Measurements from ENCODE around the genes ZNF892 and STARD7.

DNA sequence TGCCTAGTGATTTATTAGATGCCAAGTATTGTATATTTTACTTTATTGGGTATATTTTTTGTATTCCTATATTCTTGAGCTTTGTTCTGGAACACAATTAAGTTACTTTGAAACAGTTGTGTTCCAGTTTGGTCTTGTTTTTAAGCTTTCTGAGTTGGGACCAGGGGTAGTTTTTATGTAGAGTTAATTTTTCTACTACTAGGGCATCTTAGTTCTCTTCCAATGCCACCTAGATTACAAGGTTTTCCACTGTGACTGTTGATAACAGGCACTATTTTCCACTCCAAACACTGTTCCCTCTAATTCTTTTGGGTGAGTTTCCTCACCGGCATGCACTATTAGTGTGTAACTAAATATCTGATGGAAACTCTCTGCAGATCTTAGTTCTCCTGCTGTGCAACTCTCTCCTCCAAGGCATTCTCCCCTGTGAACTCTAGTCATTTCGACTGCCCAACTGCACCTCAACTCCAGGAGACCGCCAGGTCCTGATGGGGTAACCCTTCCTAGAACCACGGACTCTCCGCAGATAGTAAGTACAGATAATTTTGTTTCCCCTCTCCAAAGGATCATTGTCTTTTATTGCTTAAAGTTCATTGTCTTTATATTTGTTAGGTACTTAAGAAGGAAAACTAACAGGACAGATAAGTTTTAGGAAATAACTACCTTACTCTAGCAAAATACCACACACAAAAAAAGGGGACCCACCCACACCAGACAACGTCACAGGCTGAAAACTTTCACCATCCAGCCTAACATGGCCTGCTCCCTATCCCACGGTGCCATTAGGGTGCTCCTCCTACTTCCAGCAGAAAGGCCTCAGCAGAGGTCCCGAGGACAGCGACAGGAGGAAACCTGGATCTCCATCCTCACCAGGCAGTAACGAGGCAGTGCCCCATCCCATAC lies 36.5 kb downstream of the MRPS5 start:
- PRO-cap, result no peak

DNA sequence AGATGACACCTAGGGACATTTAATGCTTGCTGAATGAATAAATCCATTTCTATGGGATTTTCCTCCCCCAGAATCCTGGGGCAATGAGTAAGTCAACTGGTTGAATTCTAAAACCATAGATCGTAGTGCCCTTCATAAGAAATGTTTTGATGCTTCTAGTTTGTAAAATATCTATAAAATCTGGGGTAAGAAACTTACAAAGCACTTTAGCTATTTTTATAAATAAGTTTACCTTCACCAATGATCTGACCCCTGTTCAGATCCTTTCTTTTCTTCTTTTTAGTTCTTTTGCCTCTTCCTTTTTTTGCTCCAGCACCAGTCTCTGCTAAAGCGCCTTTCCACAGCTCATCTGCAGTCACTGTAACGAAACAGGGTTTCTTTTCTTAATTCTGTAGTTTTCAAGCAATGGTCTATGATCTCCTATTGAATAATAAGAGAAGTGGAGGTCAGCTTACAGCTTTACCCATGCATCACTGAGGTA lies 11.9 kb downstream of the MRPS5 start:
- PRO-cap, result no peak

- PRO-cap, result bidirectional peak, plus-strand start at chr2:95207599, minus-strand start at chr2:95207378; bidirectional peak, plus-strand start at chr2:95207724, minus-strand start at chr2:95207850
Observed at GRCh38 chr2:95206904-95208301, at the start of gene ZNF892. Gene ZNF892 (plus strand): TSS chr2:95207521.

DNA sequence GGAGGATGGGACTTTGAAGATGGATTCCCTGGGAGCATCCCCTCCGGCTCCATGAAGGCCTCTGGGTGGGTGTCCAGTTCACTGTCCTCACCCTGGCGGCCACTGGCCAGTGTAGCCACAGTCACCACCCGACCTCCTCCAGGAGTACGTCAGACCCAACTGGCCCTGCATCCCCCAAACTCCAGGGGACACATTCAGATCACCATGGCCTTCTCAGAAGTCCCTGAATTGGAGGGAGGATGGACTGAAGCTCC lies 23.3 kb downstream of the KCNIP3 start:
- PRO-cap, result no peak

- PRO-cap, result no peak
Observed at GRCh38 chr2:95434377-95435091, 32.0 kb downstream of the FAHD2A start.

- PRO-cap, result no peak
Observed at GRCh38 chr2:95695446-95696278, 103.9 kb downstream of the TRIM43 start.

GRCh38 chr2:95817593-95818096 lies 174.0 kb downstream of the ANKRD36C start:
- PRO-cap, result no peak

- PRO-cap, result no peak
Observed at GRCh38 chr2:96091543-96091831, 24.9 kb downstream of the ADRA2B start.

- PRO-cap, result no peak
Observed at GRCh38 chr2:96121452-96121651, 5.0 kb upstream of the ADRA2B start.

GRCh38 chr2:96207734-96208891 lies at the start of gene STARD7:
Gene STARD7 (minus strand): TSS chr2:96208827.
- PRO-cap, result bidirectional peak, plus-strand start at chr2:96208216, minus-strand start at chr2:96208276; bidirectional peak, plus-strand start at chr2:96208407, minus-strand start at chr2:96208358; bidirectional peak, plus-strand start at chr2:96208607, minus-strand start at chr2:96208612; bidirectional peak, plus-strand start at chr2:96209015, minus-strand start at chr2:96208827

- PRO-cap, result no peak
Observed at GRCh38 chr2:96244680-96245462, 20.9 kb downstream of the TMEM127 start.

DNA sequence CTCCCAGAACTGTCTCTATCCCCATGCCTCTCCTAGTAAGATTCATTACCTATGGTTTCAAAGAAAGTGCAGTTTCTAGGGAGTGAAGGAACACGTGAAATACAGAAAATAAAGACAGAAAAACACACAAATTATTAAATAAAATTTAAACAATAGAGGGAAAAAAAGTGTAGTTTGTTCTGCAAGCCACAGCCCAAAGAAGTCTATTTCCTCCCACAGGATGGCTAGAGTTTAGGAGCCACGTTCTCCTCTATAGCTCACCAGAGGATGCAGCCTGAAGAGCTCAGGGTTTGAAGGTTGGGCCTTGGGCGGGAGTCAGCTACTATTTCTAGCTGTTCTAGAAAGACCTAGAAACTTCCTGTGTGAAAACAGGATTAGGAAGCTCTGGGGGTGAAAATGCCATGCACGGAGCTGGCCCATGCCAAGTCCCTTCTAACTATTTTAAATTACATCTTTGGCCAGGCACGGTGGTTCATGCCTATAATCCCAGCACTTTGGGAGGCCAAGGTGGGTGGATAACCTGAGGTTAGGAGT lies 14.9 kb downstream of the TMEM127 start:
- PRO-cap, result no peak

- PRO-cap, result no peak
Observed at GRCh38 chr2:96258550-96259185, 7.1 kb downstream of the TMEM127 start.

DNA sequence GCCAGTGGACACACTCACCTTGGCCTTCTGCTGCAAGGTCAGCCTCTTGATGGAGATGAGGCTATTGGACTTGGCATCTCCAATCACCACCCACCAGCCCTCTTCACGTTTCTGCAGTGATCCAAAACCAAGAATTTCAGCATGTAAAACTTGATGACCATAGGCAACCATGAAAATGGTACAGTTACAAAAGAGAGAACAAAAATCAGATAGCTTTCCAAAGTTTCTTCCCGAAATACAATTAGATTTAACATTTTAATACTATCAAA lies 9.1 kb downstream of the CIAO1 start:
- PRO-cap, result no peak

DNA sequence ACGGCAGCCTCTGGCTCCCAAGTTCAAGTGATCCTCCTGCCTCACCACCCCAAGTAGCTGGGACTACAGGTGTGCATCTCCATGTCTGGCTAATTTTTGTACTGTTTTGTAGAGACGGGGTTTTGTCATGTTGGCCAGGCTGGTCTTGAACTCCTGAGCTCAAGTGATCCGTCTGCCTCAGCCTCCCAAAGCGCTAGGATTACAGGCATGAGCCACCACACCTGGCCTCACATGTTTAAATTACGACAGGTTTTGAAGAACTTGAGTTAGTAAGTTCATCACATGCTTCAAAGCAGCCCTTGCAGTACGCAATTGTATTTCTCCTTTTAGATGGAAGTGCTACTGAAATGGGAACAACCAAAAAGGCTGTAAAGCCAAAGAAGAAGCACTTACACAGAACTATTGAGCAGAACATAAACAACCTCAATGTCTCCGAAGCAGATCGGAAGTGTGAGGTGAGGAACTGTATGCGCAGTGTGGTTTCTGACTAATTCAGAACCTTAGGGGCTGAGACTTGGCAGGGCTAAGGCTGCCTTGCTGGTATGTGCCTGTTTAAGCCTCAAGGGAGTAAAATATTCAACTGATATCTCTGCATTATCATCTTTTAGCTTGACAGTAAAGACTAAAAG lies 8.3 kb downstream of the NCAPH start:
- PRO-cap, result no peak

- PRO-cap, result no peak
Observed at GRCh38 chr2:96359826-96360399, 24.3 kb downstream of the NCAPH start.

GRCh38 chr2:96549768-96550556 lies 13.4 kb downstream of the ARID5A start:
- PRO-cap, result no peak

DNA sequence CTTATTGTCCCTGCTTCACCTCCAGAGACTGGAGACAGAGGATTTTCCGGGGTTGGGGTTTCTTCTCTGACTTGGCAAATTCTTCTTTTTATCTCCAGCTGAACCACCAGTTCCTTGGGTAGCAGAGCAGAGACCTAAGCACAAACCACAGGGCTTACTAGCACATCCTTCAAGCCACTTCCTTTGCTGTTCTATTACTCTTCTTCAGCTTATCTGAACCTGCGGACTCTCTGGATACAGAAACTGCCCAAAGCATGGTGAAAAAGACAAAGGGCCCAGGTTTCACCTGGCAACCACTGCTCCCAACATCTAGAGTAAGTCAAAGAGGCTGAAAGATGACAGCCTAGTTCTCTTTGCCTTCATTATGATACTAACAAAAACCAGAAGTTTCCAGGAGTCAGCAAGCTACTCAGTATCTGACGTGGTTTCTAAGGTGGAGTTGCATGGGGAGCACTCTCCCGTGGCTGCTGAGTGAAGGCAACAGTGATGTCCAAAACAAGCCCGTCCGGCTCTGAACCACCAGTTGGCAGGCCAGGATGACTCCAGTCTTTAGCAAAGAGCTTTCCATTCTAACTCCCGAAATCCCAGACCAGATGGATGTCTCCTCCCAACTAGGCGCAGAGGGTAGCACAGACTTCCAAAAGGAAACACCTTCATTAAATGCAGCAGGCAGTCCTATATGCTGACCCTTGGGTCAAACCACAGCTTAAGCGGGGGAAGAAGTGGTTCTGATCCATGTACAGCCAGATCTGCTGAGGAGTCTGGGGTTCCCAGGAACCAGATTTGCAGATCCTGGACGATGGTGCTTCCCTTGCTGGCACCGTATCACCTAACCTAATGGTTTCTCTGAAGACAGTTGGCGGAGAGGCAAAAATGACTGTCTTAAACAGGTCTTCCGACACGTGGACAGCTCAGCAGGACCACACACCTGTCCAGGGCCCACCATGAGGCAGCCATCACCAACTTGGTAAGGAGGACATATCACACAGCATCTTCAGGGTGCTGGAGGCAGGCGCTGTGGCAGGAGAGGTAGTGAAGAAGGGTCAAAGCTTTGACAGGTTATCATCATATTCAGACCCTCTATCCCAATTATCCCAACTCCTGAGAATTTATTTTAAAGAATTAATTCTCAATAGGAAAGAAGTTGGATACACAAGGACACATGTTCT lies 43.1 kb downstream of the KANSL3 start:
- PRO-cap, result no peak

DNA sequence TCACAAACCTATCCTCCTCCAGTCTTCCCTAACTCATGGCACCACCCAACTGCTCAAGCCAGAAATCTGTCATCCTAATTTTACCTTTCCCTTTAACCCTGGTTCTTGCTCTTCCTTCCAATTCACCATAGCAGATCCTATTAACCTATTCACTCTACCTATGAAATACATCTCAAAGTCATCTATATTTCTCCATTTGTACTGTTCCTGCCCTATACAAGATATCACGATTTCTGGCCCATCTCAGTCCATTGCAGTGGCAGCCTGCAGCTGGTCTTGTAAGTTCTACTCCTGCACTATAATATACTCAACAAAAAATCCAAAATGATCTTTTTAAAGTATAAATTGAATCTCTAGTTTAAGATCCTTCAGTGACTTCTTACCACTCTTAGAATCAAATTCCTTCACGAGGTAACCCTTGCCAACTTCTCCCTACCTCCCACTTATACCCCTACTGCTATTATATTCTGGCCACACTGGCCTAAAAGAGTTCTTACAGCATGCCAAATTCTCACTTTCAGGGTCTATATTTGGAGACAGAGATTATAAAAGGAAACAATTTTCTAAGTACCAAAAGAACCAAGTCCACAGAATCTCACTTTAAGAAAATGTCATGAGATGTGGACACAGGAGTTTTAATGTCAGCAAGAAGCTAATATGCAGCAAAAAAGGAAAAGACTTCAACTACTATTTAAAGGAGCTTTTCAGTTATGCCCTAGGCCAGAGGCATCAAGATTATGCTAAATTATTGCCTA lies 3.1 kb downstream of the KANSL3 start:
- PRO-cap, result no peak

DNA sequence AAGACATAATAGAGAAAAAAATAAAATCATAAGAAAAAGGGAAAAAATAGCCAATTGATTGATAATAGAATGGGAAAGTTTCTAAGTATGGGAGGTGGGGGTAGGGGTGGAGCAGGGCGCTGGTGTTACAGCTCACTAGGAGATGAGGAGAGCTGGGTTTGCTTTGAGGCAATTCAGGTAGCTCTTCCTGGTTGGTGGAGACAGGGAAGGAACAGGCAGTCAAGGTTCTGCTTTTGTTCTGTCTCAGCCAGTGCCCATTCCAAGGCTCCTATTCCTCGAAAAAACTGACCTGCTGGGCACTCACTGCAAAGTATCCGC lies 1.7 kb upstream of the CNNM4 start:
- PRO-cap, result no peak